Epithelial cell of prostate (primary cell): ENCODE measurements around the genes CHEK2 and KREMEN1.

GRCh38 chr22:27100883-27101214 is 479.1 kb downstream of the CRYBA4 start:
- RRBS: no CpG with 5 or more reads among the region's 17 CpGs

GRCh38 chr22:27224397-27225081 is 577.0 kb downstream of the MN1 start:
- RRBS: 61% methylated on average over 4 of the region's 14 CpGs

GRCh38 chr22:27416672-27417263 is 384.8 kb downstream of the MN1 start:
- RRBS: 12% methylated on average over 1 of the region's 9 CpGs

GRCh38 chr22:27488751-27489565 is 312.6 kb downstream of the MN1 start:
- RRBS: no CpG with 5 or more reads among the region's 13 CpGs

DNA sequence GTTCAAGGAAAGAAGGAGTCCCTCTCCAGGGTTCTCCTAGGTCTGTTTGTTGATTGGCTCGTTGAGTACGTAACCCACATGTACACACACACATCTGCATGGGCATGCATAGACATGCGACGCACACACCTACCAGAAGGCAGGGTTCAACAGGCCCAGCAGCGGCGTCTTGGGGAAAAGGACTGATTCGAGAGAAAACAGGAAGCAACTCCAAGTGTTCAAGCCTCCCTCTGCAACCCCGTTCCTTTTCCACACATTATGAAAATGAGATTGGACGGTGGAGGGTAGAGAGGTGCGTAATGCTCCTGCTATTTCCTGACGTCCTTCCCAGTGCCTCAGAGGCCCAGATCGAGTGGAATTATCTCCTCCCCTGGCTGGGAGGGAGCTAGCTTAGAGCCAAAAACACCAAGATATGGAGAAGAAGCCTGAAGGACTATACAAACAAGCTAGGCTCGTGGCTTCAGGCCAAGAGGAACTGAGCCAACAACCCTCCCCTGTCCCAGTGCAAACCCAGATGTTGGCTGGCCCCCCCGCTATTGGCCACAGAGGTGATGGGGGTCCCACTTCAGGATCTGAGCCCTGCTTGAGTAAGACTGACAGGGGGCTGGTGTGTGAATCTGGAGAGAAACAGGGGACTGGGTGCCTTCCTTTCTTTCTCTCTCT is 289.2 kb downstream of the MN1 start:
- RRBS: no CpG with 5 or more reads among the region's 14 CpGs

- RRBS: no CpG with 5 or more reads among the region's 14 CpGs
Observed at GRCh38 chr22:27669144-27670062, 132.2 kb downstream of the MN1 start.

DNA sequence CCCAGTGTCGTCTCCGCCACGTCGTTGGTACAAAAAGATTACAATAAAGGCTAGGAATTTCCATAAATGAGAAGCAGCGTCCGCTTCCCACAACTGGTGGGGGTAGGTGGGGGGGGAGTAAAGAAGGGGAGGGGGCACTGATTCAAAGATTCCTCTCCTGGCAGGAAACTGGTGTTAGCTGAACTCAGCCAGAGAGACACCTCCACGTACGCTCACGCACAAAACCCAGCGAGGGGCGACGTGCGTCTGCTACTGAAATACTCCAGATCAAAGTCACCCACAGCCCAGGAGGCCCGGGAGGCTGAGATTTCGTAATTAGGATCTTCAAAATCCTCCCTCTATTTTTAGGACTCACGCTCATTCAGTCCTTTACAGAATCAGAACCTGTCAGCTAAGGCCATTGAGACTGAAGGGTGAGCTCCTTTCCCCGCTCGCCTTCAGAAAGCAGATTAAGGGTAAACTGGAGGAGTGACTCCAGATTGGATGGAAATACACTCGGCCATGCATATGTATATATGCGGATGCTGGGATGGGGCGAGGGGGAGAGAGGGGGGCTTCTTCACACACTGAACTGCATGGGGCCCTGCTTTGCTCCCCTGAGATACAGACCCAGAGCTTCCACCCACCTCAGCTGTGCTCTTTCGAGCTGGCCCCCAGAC is 10.8 kb downstream of the MN1 start:
- RRBS: no CpG with 5 or more reads among the region's 22 CpGs

DNA sequence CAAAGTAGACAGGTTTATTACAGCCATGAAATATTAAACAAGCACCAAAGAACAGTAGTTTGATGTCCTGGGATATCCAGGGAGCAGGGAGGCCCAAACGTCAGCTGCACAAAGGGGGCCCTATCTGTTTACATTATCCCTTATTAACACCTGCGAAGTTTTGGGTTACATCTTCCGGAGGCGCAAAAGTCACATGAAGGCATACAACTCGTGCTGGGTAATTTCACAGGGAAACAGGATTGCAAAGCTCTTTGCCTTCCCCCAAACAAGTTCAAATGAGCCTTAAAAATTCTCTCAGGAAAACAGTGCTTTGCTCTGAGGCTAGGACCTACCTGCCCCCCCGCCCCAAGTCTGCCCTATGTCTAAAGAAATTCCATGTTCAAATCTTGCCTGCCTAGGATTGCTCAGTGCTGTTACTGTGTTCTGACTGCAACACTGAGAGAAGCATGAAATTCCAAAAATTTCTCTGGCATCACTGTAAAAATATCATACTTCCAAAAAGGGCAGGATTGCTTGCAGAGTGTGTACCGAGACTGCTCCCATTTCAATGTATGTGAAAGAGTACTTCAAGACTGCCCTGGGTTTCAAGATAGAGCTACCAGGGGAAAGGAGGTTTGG is 8.9 kb downstream of the MN1 start:
- RRBS: no CpG with 5 or more reads among the region's 7 CpGs

- RRBS: no CpG with 5 or more reads among the region's 5 CpGs
Observed at GRCh38 chr22:27793173-27793535, 8.4 kb downstream of the MN1 start.

DNA sequence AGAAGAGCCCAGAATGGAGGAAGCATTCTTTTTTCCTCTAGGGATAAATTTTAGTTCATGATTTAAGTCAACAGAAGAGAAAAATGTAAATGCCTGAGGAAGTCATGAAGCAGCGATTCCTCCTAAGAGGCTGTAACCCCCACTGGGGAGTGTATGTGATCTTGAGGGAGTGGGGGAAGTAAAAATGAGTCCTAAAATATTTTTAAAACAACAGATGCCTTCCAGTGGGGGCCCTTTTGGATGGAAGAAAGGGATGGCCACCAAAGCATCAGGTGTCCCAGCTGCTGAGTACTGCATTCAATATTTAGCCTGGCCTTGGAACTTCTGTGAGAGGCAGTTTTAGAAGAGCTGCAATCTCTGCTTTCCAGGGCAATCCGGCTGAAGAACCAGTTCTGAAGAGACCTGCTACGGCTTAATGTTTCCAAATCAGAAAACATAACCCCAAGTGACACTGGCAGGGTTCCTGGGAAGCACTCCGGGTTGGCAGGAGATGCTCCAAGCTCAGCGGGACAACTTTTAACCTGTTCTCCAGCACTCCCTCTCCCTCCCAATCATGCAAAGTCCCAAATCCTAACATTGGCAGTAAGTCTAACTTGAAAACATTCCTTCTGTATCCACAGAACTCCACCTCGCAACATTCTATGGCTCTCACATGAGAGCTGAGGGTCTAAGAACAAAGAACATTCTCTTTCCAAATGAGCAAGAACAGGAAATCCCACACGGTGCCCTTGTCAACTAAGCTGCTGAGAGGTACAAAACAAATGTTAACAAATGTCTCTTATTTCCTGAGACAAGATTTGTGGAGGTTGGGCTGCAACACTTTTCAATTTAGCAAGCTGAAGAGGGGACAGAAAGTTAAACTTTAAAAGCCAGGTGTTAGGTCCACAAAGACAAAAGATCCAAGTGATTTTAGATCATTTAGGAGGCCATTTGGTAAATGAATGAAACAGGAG is 48.4 kb upstream of the MN1 start:
- RRBS: 15% methylated on average over 3 of the region's 7 CpGs

DNA sequence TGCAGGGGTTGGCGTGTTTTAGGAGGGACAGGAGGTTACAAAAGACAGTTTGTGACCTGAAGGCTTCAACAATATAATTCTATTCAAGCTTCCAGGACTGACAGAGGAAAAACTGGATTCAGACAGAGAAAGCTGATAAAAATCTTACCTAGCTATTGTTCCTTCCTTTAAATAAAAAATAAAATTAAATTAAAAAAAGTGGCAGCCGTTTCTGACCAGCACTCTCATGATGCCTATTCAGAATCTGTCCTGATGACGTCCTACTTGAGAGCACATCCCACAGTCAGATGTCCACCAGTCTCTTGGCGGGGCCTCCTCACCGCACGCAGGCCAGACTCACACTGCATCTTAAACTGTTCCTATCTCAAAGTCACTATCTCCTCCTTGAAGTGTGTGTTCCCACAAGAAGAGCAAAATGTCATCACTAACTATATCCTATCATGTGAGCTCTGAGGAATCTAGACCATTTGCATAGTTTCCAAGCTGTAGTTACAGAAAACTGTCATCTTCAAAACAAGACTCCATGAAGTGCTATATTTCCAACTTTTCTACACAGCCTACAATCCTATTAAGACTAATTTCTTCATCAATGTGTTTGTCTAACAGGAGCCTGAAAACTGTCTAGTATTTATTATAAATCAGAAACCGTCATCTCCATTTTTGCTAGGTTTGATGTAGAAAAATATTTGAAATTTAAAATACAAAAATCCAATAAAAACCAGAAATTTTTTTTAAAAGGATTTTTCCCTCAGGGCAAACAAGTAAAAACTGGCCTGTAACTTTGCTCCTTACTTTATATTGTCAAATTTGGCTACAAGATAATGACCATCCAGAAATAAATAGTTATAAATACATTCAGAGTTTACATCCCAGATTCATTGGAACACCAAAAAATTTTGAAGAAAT is 50.9 kb upstream of the MN1 start:
- RRBS: no CpG with 5 or more reads among the region's 7 CpGs

GRCh38 chr22:28581201-28581665 is 98.4 kb downstream of the TTC28 start:
- RRBS: no CpG with 5 or more reads among the region's 4 CpGs

DNA sequence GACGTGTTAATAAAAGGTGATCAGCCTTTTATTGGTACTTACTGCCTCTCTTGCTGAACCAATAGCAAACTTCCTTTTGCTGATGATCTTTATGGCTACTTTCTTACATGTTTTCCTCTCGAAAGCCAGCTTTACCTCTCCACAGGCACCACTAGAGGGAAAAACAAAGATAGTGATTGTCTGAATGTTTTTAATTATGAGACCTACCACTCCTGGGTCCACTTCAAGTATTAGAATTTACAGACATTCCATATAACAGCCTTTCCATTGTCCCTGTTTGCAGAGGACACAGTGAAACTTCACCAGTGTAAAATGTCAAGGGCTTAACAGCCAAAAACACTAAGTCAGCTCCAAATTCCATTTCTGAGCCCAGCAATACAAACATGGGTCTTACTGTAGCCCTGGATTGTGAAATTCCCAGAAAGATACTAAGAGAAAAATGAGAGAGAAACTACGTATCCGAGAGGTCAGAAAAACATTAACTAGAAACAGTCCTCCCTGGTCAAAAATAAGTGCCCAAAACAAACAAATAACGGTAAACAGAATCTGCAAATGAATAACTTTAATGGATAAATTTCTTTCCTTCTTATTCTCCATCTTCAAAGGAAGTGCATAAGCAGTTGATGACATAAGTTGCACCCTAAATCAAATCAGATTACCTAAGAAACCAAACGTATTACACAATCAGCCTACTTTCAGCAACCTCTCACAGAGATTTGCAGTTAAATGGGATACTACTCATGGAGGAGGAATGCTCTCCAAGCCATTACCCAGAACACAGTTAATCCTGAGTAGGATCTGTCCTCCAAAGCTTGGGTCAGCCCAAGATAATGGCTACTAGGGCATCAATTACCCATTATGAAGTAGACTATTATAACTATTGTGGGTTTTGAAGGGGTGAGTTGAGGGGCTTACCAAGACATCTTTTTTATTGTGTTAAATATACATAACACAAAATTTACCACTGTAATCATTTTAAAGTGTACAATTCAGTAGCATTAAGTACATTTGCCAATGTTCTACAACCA is 29.4 kb downstream of the CHEK2 start:
- RRBS: no CpG with 5 or more reads among the region's 6 CpGs

DNA sequence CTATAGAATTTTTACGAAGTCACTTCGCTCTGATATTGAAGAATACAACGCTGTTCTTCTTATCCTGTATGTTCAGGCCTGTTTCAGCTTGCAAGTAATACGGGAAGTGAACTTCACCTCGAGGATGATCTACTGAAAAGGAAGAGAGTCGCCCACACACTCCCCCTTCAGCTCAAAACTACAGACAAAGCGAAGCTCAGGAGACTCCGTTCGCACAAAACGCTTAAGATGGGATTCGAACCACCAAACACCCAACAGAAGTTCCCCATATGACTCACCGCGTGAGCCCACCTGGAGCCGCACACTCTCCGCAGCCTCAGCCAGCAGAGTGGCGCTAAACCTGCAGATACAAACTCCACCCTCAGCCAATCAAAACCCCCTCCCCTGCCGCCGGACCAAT is at the start of gene CHEK2:
CHEK2 (minus strand) TSS at position 330 of the 400 bp plus-strand sequence.
- RRBS: 3% methylated on average over 1 of the region's 18 CpGs

GRCh38 chr22:28801908-28803118 is 29.8 kb downstream of the CCDC117 start:
- RRBS: 12% methylated on average over 2 of the region's 17 CpGs

- RRBS: no CpG with 5 or more reads among the region's 10 CpGs
Observed at GRCh38 chr22:28894308-28894905, 11.0 kb downstream of the ZNRF3 start.

DNA sequence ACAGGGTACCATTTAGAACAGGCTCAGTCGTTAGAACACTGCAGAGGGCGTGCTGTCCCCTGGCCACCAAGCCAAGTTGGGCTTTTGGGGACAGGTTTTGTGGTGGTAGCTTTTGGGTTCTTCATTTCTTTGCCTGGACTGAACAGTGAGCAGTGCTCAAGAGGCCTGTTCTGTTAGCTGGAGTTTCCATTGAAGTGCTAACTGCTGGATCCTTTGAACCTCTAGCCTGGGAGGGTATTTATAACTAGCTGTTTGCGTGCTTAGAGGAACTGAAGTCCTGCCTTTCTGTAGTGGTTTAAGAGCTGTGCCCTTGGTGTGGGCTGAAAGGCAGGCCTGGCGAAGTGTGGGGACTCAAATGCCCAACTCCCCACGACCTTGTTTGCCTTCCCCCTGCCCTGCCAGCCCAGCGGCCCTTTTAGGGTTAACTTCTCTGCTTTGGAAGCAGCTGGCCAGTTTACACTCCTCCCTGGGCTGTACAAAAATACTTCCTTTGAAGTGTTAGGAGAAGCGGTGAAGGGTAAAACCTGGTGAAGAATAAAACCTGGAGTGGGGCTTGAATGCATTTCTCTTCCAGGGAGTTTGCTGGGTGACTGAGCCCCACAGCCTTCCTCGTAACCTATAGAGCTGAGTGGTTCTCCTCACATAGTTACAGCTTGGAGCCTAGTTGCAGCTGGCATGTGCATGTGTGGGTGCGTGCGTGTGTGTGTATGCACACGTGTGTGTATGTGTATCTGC is 34.6 kb downstream of the ZNRF3 start:
- RRBS: no CpG with 5 or more reads among the region's 11 CpGs

GRCh38 chr22:28983852-28984207 is 77.8 kb downstream of the C22orf31 start:
- RRBS: no CpG with 5 or more reads among the region's 2 CpGs

GRCh38 chr22:29072393-29073512 is at the start of gene KREMEN1:
KREMEN1 (plus strand) TSS chr22:29073035.
- RRBS: 1% methylated on average over 60 of the region's 101 CpGs